WTC11 (cell line): ENCODE results near the gene HIVEP2.

DNA sequence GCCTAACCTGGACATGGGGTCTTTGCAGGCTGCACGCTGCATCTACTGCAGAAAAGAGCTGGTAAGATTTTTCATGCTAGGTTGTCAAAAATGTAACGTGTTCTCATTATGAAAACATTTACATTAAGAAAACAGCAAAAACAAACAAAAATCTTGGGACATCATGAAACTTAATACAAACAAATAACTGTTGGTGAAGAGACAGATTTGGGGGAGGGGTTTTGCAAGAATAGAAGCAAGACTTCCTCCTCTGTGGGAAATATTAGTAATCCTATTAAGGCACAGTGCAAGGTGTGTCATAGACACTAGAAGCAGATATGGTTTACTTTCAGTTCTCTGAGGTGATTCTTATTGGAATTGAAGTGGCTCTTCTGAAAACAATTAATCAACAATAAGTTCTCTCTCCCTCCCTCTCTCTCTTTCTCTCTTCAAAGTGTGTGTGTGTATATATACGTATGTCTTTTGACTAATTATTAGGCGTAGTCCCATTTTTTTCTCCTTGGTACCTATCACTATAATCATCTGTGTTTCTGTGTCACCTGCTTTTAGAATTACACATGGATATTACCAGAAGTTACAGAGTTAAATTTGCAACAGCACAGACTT lies 99.9 kb downstream of the HIVEP2 start:
- PRO-cap, result no peak

DNA sequence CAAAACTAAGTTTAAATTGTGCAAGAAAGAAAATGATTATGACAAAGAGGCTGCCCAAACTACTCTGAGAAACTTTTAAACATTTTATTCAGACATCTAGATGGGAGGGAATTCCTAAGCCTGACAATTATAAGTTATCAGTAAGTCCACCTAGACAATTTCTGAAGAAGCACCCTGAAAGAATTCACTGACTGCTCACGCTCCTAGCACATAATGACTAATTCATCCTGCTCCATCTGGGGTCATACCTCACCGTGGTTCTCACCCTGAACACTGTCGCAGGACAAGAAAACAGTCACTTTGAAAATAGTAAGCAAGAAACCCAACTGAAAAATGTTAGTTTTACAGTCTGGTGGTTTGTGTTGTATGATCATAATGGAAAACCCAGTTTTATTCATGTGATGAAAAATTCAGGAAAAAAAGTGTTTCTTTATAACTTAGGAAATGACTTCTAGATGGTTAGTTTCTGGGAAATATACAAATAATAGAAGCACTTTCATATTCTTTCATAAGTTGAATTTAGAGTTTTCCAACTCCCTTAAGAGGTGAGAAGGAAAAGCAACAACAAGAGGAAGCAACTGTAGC lies 94.3 kb downstream of the HIVEP2 start:
- PRO-cap, result no peak

DNA sequence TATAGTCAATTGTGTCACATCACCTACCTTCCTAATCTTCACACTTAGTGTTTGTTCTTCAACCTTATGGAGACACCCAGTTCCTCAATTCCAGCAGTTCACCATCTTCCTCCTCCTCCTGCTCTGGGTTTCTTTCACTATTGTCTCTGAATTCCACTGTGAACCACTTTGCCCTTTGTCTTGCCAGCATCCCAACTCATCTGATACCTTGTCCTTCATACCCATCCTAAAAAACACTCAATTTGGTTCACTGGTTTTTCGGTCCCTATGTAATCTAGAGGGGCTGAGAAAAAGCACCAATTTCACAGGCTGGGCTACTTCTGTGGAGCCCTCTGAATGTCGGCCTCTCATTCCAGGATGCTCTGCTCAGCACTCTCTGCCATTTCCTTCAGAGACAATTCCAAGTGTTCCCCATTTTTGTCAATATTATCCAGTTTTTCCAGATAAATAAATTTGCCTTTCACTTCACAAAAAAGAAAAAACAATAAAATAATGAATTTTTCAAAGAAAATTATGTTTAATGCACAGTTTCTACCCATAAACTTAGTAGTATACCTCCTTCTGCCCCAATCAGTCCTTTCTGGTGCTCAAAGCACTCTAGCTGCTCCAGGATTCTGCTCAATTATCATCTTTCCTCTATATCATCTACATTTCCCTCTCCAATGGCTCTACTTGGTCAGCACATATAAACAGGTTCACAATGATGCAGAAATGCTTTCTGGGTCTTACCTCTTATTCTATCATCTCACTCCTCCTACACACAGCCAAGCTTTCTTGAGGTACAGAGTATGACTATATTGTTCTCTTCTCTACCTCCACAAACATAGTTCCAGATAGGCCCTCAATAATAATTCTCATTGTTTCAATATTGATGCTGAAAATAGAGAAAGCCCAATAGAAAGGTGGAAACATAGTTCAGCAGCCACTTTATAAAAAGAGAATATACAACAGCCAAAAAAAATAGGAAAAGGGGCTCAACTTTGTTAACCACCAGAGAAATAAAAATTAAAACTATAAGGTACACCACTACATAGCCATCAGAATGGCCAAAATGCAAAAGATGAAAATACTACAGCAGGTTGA lies 48.5 kb downstream of the HIVEP2 start:
- PRO-cap, result no peak

GRCh38 chr6:142902623-142903179 lies 42.3 kb downstream of the HIVEP2 start:
- PRO-cap, result no peak

DNA sequence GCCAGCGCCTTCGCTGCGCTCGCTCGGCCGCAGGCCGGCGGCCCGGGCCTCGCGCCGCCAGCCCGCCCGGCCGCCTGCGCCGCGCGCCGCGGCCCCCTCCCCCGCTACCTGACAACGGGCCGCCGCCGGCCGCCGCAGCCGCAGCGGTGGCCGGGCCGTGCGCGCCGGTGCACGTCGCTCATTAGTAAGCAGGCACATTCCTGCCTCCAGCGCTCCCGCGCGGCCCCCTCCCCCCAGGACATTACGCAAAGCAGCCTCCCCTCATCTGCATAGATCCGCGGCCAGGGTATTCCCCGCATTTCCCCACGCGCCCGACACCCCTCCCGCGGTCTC lies at the start of gene HIVEP2:
HIVEP2 (minus strand) TSS at position 186 of the 333 bp plus-strand sequence.
- PRO-cap, result bidirectional peak, plus-strand start at position 270 of the sequence, minus-strand start at position 183 of the sequence

- PRO-cap, result no peak
These were observed 104.1 kb downstream of the AIG1 start for GRCh38 chr6:143164278-143165648.

DNA sequence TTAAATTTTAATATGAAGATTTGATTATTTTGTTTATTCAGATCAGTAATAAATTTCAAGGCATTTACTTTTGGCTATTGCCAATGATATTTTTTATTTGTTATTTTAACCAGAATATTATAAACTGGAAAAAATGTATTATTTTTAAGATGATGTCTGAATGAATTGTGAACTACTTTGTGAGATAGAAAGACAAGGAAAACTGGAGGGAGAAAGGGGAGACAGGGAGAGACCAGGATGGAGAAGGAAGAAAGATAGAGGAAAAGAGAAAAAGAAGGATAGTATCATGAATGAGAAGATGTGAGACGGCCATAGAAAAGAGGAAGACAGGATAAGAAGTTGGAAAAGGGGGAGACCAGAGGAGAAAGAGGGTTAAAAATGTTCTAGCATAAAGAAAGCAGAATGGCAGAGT lies 120.8 kb downstream of the AIG1 start:
- PRO-cap, result no peak

- PRO-cap, result no peak
These were observed 163.2 kb downstream of the AIG1 start for GRCh38 chr6:143223754-143224344.

- PRO-cap, result no peak
These were observed 933 bp downstream of the ADAT2 start for GRCh38 chr6:143449521-143450003.

- PRO-cap, result bidirectional peak, plus-strand start at chr6:143537556, minus-strand start at chr6:143537300
These were observed 25.9 kb upstream of the FUCA2 start for GRCh38 chr6:143537252-143537956.

DNA sequence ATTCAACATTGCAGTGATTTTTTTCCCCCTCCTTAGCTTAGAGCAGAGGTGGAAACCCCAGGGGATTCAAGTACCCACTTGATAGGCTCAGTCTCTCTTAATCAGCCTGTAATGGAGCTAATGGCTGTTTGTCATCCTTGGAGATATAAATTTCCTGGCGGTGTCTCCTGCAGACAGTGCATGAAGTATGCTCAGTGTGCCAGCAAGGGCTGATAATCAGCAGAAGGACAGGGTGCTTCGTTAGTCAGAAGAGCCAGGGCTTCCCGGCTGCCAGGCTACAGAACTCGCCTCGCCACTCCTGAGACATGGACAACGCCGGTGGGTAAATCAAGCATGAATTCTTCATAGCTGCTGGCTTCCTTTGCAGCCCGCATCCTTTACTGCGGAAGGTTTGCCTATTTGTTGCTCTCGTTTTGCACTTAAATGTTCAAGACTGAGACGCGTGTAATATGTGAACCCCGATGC lies 69.7 kb upstream of the PHACTR2 start:
- PRO-cap, result no peak

GRCh38 chr6:143629601-143630000 lies 48.2 kb upstream of the PHACTR2 start:
- PRO-cap, result no peak

- PRO-cap, result no peak
These were observed 35.3 kb upstream of the PHACTR2 start for GRCh38 chr6:143642504-143642864.

GRCh38 chr6:143744815-143746040 lies 67.5 kb downstream of the PHACTR2 start:
- PRO-cap, result bidirectional peak, plus-strand start at chr6:143745206, minus-strand start at chr6:143745115; bidirectional peak, plus-strand start at chr6:143745867, minus-strand start at chr6:143745518

- PRO-cap, result no peak
These were observed 887 bp downstream of the LTV1 start for GRCh38 chr6:143844019-143844431.

DNA sequence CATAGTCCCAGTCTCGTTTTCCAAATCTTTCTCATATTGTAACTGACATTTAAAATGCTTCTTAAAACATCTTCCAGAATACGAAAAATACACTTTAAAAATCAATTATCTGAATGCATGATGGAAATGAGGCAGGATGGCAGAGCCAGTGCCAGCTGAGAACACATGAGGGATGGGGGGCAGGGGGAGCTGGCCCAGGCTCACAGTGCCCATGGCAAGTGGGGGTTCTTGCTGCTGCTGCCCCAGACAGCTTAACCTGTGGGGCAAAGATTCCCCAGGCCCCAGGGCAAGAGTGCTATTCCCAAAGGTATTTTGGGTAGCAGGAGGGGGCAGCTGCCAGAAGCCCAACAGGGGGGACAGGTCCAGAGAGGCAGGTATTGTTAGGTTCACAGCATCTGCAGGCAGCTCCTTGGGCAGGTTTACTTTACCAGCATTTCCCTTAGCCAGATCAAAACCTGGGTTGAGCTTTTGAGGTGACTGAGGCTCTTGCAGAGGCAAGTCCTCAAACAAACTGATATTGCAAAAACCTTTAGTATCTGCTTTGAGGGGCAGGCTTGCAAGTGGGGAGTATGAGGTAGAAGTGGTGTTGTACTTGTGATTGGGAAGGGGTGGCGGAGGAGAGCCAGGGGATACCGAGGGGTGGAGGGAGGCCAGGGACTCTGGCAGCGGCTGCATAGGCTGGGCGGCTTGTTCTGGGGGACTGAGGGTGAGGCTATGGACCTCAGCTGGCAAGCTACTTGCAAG lies 66.6 kb downstream of the PLAGL1 start:
- PRO-cap, result no peak

- PRO-cap, result no peak
These were observed 30.3 kb downstream of the STX11 start for GRCh38 chr6:144180665-144180891.

GRCh38 chr6:144264209-144264699 lies 20.9 kb upstream of the UTRN start:
- PRO-cap, result no peak

DNA sequence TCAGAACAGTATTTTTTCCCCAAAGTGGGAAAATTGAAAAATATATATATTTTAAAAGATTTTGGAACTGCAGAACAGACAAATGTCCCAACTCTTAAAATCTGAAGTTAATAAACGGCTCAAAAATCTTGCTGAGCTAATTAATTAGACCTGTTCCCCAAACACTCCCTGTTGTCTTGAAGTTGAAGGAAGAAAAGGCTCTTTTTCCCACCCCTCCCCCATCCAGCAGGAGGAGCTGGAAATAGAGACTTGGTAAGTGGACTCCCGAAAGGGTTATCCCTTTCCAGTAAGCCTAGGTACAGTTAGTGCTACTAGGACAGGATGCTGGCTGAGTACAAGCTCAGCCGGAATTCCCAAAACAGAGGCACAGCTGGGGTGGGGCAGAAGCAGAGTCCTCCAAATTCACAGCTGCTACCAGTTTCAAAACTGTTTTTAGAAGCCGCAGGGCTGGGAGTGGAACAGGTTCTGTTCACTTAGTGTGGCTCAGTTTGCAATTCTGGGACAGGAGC lies 19.2 kb upstream of the UTRN start:
- PRO-cap, result unidirectional peak, plus-strand start at position 305 of the sequence

DNA sequence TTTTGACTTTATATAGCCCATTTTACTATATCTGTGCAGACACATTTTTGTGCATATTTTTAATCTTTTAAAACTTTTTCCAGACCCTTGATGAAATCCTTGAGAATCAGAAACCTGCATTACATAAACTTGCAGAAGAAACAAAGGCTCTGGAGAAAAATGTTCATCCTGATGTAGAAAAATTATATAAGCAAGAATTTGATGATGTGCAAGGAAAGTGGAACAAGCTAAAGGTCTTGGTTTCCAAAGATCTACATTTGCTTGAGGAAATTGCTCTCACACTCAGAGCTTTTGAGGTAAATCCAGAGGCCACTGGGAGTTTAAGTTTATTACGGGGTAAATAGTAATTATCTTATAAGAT lies 177.4 kb downstream of the UTRN start:
- PRO-cap, result no peak